Esophagus squamous epithelium (tissue), 4 donors: ENCODE measurements around the genes CGREF1 and DNAJC5G.

DNA sequence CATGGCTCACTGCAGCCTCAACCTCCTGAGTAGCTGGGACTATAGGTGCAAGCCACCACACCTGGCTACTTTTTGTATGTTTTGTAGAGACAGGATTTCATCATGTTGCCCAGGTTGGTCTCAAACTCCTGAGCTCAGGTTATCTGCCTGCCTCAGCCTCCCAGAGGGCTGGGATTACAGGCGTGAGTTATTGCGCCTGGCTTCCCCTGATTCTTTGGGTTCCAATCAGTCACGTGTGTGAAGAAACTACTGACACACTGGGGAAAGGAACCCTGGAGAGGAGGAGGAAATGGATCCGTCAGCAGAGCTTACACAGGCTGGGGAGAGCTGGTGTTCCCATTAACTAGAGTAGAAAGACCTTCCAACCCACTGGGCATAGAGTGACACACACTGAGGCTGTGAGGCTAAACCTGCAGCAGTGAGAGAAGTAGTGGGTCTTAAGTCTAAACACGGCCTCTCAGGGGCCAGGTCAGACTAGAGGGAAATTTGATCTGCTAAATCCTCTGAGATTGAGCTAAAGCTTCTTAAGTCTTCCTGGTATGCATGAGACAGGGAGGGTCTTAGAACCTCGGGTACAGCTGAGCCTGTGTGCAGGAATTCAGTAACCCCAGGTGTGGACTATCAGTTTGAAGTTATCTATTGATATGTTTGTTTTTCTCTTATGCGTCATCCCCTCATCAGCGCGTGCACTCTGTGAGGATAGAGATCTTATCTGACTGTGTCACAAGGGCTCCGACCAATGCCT is 22.1 kb upstream of the RAB10 start:
- PRO-cap = bidirectional peak, plus-strand start at position 255 of the sequence, minus-strand start at position 216 of the sequence
- RAMPAGE, long total RNA, 4 experiments = no peak in any of the 4 experiments

DNA sequence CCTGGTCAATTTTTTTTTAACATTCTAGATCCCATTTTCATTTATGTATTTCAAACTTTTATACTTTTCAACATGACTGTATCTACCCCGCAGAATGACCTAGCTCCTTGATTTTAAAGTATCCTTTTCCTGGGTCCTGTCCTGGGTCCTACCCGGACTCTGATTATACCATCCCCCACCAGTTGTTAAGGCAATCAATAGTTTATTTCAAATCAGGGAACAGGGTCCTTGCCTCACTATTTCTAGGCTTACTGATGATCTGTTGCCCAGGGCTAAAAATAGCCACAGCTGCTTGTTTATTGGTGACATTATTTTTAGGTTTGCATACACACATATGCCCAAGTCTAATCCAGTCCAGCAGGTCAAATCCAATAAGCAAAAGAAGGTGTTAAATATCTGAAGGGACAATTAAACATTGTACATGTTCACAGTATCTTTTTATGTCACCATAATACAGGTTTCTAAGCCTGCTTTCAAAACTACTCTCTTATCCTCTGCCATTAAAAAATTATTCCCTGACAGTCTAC is 66.0 kb downstream of the RAB10 start:
- PRO-cap = no peak
- RAMPAGE, long total RNA, 4 experiments = no peak in any of the 4 experiments

GRCh38 chr2:26184497-26184696 is 11.5 kb downstream of the GAREM2 start:
- PRO-cap = no peak
- RAMPAGE, long total RNA, 4 experiments = no peak in any of the 4 experiments

DNA sequence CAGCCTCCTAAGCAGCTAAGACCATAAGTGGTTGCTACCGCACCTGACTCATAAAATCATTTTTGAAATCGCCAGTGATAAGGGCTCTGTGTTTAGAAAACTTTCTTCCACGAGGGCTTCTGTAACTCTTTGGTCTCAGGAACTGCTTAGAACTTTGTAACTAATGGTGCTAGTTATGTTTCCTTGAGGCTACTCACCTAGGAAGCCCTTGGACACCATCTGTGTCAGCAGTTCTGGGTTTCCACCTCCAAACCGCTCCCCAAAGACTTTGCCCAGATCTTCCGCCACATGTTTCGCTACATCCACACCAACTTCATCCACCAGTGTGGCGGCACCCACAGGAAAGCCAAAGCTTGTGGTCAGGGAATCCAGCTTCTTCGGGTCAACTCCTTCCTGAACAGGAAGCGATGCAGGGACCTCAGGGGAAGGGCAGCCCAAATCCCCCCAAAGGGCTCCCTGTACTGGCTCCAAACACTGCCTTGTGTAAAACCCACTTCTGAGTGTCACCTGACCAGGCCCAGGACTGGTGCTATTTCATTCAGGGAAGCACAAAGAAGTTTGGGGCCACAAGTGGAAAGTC is 20.6 kb downstream of the GAREM2 start:
- PRO-cap = no peak
- RAMPAGE, long total RNA, 4 experiments = no peak in any of the 4 experiments

- PRO-cap = no peak
- RAMPAGE, long total RNA, 4 experiments = no peak in any of the 4 experiments
Measured at GRCh38 chr2:26605751-26606738, 35.1 kb downstream of the CIB4 start.

GRCh38 chr2:26721608-26722256 is 29.2 kb downstream of the KCNK3 start:
- PRO-cap = no peak
- RAMPAGE, long total RNA, 4 experiments = no peak in any of the 4 experiments

GRCh38 chr2:26971166-26971955 is 924 bp downstream of the MAPRE3 start:
- PRO-cap = unidirectional peak, minus-strand start at chr2:26971587
- RAMPAGE, long total RNA, 4 experiments = no peak in any of the 4 experiments

DNA sequence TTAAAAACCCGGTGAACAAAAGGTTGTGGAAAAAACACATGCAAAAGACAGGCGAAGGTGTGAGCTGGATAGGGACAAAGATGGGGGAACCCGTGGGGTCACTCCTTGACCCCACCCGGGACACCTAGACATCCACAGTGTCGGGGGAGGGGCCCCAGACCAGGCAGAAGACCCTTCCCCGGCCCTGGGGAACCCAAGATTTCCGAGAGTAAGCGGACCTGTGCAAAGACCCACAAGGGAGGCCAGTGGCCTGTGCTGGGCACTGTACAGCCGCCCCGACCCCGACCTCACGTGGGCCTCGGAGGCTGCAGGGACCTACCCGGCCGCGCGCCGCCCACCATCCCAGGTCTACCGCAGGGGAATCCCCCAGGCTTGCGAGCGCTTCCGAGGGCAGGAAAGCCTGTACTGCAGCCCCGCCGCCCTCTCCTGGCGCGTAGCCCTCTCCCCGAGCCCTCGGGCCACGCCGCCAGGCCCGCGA is 1.7 kb upstream of the AGBL5 start:
- PRO-cap = no peak
- RAMPAGE, long total RNA, 4 experiments = no peak in any of the 4 experiments

- PRO-cap = no peak
- RAMPAGE, long total RNA, 4 experiments = no peak in any of the 4 experiments
Measured at GRCh38 chr2:27052103-27052641, 704 bp downstream of the AGBL5 start.

GRCh38 chr2:27096213-27096801 is 9.7 kb downstream of the KHK start:
- PRO-cap = no peak
- RAMPAGE, long total RNA, 4 experiments = no peak in any of the 4 experiments

GRCh38 chr2:27110920-27111554 is 7.9 kb downstream of the CGREF1 start:
- PRO-cap = no peak
- RAMPAGE, long total RNA, 4 experiments = no peak in any of the 4 experiments

DNA sequence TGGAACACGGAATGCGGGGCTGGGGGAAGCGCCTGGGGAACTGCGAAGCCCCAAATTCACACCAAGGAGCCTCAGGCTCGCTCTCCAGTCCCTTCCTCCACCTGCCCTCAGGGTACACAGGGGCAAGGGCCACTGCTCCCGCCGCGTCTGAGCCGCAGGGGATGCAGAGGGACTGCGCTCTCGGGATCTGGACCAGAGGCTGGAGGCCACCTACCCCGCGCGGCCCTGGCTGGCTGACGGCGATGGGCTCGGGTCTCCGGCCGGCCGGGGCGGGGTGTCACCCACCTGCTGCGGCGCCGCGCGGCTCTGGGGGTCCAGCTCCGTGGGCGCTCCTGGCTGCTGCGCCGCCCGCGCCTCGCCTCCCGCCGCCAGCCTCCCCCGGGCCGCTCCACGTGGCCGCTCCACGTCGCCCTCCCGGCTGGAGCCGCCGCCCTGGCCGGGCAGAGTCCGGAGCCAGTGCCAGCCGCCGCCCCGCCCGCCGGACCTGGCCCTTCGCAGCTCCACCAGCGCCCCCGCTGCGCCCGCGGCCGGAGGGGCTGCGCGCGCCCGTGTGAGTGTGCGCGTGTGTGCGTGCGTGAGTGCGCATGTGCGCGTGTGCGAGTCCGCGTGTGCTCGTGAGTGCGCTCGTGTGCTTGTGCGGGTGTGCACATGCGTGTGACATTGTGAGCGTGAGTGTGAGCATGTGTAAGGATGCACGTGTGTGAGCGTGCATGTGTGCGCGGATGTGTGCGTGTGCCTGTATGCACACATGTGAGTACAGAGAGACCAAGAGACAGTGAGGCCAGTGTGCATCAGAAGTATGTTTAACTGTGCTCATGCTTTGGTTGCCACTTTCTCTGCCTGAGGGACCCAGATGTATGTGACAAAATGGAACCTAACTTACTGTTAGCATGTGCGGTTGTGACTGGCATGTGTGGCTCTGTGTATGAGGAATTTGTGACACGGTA is at the start of gene CGREF1:
Gene CGREF1 (minus strand): TSS at position 568 of the 947 bp plus-strand sequence.
- PRO-cap = no peak
- RAMPAGE, long total RNA, 4 experiments = no peak in any of the 4 experiments

- PRO-cap = no peak
- RAMPAGE, long total RNA, 4 experiments = no peak in any of the 4 experiments
Measured at GRCh38 chr2:27127820-27129069, 4.6 kb downstream of the ABHD1 start.

DNA sequence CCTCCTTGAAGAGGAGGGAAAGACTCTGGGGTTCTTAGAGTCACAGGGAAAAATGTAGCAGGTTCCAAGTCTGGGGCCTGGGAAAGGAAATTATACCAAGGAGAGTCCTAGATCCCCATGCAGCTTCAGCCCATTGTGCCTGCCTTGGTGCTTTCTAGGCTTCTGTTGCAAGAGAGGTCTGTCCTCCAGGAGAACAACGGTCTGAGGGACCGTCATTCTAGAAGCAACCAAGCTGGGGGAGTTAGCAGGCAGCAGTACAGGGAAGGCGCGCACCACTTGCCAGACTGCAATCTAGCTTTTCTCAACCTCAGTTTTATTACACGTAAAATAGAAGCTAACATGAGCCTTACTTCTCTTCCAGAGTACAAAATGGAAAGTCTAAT is 1.8 kb downstream of the TCF23 start:
- PRO-cap = no peak
- RAMPAGE, long total RNA, 4 experiments = no peak in any of the 4 experiments

DNA sequence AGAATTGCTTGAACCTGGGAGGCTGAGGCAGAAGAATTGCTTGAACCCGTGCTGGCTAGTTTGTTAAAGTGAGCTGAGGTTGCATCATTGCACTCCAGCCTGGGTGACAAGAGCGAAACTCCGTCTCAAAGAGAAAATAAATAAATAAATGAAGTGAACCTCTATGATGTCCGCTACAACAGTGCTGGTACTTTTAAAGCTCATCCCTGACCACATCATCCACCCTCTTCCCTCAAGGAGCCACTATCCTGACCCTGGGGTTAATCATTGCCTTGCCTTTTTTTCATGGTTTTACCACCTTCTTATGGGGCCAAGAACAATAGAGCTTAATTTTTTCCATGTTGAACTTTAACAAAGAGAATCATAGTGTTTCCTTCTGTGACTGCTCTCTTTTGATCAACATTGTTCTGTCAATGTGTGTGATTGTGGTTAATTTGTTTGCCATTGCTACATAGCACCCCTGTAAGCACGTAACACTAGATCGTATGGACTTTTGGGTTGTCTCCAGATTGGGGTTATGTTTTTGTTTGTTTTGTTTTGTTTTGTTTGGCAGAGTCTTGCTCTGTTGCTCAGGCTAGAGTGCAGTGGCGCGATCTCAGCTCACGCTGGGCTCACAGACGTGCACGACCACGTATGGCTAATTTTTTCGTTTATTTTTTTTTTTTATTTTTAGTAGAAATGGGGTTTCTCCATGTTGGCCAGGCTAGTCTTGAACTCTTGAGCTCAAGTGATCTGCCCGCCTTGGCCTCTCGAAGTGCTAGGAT is 17.0 kb upstream of the ATRAID start:
- PRO-cap = no peak
- RAMPAGE, long total RNA, 4 experiments = no peak in any of the 4 experiments

DNA sequence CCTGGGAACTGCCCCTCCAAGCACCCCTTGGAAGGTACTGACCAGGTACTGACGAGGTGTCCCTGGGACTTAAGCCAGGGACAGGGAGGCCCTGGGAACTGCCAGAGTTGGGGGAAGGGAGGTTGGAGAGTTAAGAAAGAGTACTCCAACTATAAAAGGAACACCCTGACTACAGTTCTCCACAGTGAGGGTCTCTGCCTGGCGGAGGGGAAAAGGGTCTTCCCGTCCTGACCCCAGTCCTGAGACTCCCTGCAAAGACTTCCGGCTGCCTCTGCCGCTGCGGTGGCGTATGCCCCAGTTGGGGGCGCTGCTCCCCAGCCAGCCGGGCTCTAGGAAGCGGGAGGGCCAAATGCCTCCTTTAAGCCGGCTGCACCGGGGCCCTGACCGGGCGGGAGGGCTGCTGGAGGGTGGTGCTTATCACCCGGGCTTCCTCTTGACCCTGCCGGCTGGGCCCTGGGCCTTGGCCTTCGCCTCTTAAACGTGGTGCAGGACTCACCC is 12.8 kb downstream of the SLC30A3 start:
- PRO-cap = no peak
- RAMPAGE, long total RNA, 4 experiments = no peak in any of the 4 experiments

GRCh38 chr2:27271498-27272146 is 3.6 kb upstream of the DNAJC5G start:
- PRO-cap = no peak
- RAMPAGE, long total RNA, 4 experiments = no peak in any of the 4 experiments

DNA sequence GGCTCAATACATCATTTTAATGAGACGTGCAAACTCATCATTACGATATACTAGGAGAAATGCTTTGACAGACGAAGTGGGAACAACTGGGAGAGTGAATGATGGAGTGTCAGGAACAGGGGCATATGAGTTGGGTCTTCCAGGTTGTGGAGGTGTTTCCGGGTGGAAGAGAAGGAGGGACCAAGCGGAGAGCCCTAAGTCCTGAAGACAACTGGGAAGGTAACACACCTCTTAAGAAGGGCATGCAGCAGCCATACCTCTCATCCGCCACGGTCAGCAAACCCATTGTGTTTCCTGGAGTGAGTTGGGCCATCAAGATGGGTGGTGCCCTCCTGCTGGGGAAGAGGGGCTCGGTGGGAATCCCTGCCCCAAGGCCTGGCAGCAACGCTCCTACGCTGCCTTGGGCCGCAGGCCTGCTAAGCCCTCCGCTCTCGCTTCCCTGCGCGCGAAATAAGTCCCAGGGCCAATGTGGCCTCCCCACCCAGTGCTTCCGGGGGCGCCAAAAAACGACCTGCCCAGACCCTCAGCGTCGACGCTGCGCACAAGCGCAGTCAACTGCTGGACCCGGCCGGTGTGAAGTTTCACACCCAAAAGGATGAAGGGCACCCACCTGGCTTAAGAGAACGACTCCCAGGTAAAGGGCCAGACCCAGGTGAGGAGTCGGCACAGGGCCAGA is at the start of gene DNAJC5G:
Gene DNAJC5G (plus strand): TSS at position 514 of the 676 bp plus-strand sequence.
- PRO-cap = no peak
- RAMPAGE, long total RNA, 4 experiments = no peak in any of the 4 experiments

DNA sequence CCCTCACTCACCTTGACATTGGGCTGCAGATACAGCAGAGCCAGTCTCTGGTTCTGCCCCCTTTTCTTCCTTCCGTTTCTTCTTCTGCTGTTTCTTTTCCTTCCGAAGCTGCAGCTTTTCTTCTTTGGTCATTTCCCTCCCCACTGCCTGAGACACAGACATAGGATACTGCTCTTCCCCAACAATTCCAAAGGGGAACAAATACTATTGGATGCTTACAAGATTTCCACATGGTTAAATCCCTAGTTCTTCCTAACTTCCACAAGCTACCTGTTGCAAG is 795 bp downstream of the EIF2B4 start:
- PRO-cap = no peak
- RAMPAGE, long total RNA, 4 experiments = no peak in any of the 4 experiments

- PRO-cap = no peak
- RAMPAGE, long total RNA, 4 experiments = no peak in any of the 4 experiments
Measured at GRCh38 chr2:27383860-27384334, 3.4 kb upstream of the ZNF513 start.